ENCODE results near the genes EPHA5, UGT2B28 and ODAM.

DNA sequence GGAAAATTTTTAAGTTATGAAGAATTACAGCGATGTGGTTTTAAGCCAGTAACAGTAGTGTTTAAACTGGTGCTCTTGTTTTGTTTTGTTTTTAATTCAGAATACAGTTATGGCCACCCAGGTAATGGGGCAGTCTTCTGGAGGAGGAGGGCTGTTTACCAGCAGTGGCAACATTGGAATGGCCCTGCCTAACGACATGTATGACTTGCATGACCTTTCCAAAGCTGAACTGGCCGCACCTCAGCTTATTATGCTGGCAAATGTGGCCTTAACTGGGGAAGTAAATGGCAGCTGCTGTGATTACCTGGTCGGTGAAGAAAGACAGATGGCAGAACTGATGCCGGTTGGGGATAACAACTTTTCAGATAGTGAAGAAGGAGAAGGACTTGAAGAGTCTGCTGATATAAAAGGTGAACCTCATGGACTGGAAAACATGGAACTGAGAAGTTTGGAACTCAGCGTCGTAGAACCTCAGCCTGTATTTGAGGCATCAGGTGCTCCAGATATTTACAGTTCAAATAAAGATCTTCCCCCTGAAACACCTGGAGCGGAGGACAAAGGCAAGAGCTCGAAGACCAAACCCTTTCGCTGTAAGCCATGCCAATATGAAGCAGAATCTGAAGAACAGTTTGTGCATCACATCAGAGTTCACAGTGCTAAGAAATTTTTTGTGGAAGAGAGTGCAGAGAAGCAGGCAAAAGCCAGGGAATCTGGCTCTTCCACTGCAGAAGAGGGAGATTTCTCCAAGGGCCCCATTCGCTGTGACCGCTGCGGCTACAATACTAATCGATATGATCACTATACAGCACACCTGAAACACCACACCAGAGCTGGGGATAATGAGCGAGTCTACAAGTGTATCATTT, 3.1 kb downstream of the REST start:
- PRO-cap: no peak
- RRBS: no CpG with 5 or more reads among the region's 15 CpGs

DNA sequence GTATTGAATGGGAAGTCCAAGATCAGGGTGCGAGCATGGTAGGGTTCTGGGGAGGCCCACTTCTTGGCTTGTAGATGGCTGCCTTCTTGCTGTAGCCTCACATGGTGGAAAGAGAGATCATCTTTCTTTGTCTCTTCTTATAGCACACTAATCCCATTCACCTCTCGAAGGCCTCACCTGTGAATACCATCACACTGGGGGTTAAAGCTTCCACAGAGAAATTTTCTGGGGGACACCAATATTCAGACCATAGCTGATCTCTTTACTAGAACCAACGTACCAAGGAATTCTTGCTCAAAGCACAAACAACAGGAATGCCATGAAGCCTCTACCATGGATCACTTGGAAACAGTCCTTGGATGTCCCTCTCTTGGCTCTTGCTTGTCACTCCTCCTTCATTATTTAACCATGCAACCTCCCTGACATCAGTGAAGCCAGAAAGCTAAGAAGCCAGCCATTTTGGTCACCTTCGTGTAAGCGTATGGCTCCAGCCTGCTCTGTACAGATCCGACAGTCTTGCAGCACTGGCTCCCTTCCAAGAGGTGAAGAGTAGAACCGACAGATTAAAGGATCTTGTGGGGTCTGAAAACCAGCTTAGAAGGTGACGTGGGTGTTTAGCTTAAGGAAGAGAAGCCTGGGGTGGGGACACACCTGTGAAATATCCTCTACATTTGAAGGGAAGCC, 34.0 kb downstream of the IGFBP7 start:
- PRO-cap: no peak
- RRBS: no CpG with 5 or more reads among the region's 8 CpGs

GRCh38 chr4:57080597-57081208, 29.5 kb downstream of the IGFBP7 start:
- PRO-cap: no peak
- RRBS: no CpG with 5 or more reads among the region's 5 CpGs

DNA sequence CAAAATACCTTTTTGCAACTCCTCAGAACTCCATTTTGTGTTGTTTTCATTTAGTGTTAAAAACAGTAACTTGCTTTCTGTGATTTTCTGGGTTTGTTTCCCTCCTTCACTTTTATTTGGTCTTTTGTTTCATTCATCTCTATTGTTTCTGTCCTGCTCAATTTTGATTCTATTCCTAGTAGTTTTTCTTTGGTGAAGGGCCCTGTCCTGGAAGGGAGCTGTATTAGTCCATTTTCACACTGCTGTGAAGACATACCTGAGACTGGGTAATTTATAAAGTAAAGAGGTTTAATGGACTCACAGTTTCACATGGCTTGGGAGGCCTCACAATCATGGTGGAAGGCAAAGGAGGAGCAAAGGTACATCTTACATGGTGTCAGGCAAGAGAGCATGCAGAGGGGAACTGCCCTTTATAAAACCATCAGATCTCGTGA, 24.4 kb downstream of the IGFBP7 start:
- PRO-cap: no peak
- RRBS: no CpG with 5 or more reads among the region's 1 CpG

DNA sequence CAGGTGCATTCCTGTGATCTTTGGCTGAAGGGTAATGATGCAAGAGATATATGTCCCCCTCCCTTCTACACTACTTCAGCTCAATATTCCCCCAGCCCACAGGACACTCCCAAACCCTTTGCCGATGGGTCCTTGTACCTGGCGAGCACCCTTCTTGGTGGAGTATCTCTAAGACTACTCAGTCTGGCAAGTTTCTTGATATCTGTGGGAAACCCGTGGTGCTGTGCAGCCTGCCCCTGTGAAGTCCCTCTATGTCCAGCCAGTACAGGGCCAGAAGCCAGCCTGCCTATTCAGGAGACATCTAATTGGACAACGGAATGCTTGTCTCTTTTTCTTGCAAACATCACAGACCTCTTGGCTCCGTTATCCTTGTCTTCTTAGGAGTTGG, 3.6 kb upstream of the IGFBP7 start:
- PRO-cap: no peak
- RRBS: no CpG with 5 or more reads among the region's 5 CpGs

DNA sequence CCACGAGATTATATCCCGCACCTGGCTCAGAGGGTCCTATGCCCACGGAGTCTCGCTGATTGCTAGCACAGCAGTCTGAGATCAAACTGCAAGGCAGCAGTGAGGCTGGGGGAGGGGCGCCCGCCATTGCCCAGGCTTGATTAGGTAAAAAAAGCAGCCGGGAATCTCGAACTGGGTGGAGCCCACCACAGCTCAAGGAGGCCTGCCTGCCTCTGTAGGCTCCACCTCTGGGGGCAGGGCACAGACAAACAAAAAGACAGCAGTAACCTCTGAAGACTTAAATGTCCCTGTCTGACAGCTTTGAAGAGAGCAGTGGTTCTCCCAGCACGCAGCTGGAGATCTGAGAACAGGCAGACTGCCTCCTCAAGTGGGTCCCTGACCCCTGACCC, 876.4 kb downstream of the TECRL start:
- PRO-cap: unidirectional peak, minus-strand start at position 153 of the sequence
- RRBS: no CpG with 5 or more reads among the region's 9 CpGs

GRCh38 chr4:64406902-64407430, 2.3 kb downstream of the TECRL start:
- PRO-cap: no peak
- RRBS: no CpG with 5 or more reads among the region's 1 CpG

DNA sequence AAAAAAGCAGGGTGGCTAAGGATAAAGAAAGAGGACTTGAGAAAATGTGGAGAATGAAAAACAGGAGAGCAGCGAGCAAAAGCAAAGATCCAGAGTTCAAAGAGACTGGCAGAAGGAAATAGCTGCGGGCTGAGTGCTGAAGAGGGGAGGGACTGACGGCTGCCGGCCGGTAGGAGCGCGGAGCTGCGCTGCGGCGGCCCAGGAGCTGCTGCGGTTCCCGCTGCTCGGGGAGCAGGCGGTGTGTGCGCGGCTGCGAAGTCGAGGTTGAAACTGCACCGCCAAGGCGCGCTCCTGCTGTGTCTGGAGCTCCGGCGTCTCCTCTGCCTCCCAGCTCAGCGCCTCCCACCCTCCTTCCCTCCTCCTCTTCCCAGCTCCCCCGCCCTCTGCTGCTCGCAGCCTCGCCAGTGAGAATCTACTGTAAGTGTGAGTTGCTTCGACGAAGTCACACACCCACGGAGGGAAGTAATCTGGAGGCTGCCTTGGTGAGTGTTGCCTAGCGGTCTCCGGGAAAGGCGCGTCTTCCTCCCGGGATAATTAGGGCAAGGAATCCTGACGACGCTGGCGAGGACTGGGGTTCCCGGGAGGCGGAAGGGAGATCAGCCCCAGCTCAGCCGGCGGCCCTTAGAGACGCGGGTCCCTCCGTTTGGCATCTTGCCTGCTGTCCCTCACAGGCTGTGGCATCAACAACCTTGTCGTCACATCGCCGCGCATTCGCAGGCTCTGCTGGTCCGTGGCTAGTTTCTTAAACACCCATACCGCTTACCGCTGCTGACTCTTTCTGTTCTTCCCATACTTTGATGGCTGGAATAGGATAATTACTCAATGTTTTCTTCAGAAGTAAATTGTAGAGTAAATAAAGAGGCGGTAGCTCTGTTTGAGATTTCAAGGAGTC, at the start of gene EPHA5:
Gene EPHA5 (minus strand): TSS at position 298 of the 892 bp plus-strand sequence.
- PRO-cap: no peak
- RRBS: 0% methylated on average over 6 of the region's 54 CpGs

GRCh38 chr4:65998396-65999467, 328.4 kb upstream of the EPHA5 start:
- PRO-cap: bidirectional peak, plus-strand start at chr4:65999050, minus-strand start at chr4:65999098; bidirectional peak, plus-strand start at chr4:65999341, minus-strand start at chr4:65999313
- RRBS: no CpG with 5 or more reads among the region's 31 CpGs

- PRO-cap: no peak
- RRBS: no CpG with 5 or more reads among the region's 6 CpGs
These were observed 38.7 kb downstream of the CENPC start for GRCh38 chr4:67506453-67507073.

DNA sequence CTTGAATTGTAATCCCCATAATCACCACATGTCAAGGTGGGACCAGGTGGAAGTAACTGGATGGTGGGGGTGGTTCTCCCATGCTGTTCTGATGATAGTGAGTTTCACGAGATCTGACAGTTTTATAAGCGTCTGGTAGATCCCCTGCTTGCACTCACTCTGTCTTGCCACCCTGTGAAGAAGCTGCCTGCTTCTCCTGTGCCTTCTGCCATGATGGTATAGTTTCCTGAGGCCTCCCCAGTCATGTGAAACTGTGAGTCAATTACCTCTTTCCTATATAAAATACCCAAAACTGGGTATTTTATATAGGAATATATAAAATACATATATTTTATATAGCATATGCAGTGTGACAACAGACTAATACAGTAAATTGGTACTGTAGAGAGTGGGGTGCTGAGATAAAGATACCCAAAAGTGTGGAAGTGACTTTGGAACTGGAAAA, 41.6 kb downstream of the UBA6 start:
- PRO-cap: no peak
- RRBS: no CpG with 5 or more reads among the region's 2 CpGs

GRCh38 chr4:68569448-68569971, 6.6 kb downstream of the UGT2B17 start:
- PRO-cap: no peak
- RRBS: no CpG with 5 or more reads among the region's 7 CpGs

DNA sequence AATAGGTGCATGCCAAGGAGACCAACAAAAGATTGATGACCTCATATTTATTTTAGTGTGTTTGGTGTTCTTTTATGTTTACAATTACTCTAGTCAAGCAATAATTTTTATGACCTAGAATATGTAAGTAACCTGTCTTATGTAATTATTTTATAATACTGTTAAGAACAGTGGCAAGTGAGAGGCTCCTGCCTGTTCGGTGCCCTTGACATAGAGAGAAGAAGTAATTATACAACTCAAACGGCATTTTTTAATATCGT, 232 bp upstream of the UGT2B15 start:
- PRO-cap: no peak
- RRBS: no CpG with 5 or more reads among the region's 3 CpGs

DNA sequence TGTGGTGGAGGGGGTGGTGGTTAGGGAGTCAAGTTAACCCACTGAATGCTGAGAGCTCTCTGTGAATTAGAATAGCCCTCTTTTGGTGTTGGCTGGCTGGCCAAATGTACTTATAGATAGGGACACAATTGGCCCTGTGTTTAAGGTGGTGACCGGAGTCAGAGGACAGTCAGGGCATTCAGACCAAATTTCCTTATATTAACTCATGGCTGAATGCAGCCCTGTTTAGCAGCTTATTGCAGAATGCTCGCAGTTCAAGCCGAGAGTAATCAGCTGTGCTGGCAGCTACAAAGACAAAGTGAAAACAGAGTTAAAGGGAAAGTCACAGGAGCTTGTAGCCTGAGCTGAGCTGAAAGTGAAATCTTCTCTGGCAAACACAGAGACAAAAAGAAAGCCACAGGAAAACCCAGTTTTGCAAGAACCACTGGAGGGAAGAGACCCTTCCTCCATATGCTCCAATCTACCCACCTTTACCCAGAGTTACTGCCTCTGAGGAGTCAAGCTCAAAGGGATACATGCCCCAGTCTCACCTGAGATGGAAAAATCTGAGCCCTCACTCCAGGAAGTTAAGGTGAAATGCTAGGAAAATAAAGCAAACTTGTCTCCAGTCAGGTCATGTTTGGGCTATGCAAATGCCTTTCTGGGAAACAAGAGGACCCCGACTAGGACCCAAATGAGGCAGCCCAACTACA, 38.3 kb upstream of the UGT2B7 start:
- PRO-cap: no peak
- RRBS: no CpG with 5 or more reads among the region's 4 CpGs

DNA sequence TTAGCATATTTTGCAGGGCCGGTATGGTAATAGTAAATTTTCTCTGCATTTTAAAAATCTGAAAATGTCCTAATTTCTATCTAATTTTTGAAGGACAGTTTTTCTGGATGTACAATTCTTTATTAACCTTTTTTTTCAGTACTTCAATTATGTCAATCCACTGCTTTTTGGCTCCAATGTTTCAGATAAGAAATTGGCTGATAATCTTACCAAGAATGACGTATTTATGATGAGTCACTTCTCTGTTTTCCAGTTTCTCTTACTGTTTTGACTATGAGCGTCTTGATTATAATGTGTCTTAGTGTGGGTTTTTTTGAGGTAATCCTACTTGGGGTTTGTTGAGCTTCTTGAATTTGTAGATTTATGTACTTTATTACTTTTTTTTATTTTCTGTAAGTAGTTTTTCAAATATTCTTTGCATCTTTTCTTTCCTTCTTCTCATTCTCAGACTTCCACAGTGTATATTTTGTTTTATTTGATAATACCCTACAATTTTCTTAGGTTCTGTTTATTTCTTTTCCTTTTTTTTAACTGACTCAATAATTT, 47.2 kb downstream of the UGT2B11 start:
- PRO-cap: no peak
- RRBS: no CpG with 5 or more reads among the region's 3 CpGs

DNA sequence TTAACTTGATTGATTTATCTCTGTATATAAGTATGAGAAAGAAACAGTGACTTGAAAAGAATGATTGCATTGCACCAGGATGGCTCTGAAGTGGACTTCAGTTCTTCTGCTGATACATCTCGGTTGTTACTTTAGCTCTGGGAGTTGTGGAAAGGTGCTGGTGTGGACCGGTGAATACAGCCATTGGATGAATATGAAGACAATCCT, at the start of gene UGT2B28:
Gene UGT2B28 (plus strand): TSS at position 54 of the 207 bp plus-strand sequence.
- PRO-cap: no peak
- RRBS: no CpG with 5 or more reads among the region's 2 CpGs

DNA sequence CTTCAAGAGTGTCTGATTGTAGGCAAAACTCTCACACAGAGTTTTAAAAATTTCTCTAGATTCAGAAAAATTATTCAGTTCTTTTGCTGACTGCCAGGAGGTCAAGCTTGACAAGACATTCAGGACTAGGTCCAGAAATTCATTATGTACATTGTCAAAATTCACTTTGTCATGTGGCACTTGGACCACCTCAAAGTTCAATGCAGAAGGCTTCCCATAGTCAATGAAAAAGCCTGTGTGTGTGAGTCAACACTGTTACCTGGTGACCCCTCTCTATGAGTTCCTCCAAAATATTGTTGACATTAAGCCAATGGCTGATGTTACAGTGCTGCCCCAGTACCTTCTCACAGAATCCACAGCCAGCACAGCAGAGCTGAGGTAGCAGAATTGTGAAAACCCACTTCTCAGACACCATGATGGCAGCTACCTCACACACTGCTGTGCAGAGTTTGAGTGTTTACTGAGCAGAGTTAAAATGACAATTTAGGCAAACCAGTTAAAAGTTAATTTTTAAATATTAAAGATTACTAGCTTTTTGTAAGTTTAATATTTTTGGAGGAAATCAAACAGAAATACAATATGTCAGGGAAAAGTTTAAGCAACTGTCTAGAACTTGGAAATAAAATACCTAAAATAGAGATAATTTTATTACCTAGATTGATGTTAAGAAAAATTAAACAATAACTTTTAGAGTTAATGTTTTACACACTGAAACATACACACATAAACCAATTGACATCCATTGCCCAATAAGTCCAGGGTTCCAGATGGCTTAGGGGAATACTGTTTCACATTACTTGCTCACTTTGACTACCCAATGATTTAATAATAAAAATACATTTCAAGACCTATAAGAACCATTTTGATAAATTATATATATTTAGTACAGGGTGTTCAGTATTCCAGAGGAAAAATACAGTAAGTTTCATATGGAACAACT, 22.6 kb upstream of the UGT2B4 start:
- PRO-cap: no peak

DNA sequence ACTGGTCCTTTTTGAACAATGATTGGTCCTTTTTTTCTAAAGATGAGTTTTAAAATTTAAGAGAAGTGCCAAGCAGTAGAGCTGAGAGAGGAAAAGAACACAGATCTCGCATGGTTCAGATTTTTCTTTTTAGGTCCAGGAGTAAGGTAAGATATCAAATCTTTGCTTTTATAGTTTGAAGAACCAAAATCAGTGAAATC, at the start of gene ODAM:
Gene ODAM (plus strand): TSS at position 78 of the 200 bp plus-strand sequence.
- PRO-cap: no peak
- RRBS: no CpG with 5 or more reads among the region's 1 CpG

- PRO-cap: no peak
- RRBS: no CpG with 5 or more reads among the region's 8 CpGs
These were observed 8.8 kb downstream of the ENAM start for GRCh38 chr4:70637114-70637893.

DNA sequence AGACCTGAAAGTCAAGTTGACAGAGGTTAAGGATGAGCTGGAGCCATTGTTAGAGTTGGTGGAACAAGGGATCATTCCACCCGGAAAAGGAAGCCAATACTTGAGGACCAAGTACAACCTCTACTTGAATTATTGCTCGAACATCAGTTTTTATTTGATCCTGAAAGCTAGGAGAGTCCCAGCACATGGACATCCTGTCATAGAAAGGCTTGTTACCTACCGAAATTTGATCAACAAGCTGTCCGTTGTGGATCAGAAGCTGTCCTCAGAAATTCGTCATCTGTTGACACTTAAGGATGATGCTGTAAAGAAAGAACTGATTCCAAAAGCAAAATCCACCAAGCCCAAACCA, 1.0 kb downstream of the UTP3 start:
- PRO-cap: no peak
- RRBS: no CpG with 5 or more reads among the region's 5 CpGs